AG09309 (cell line): ENCODE results near the genes GALNT3, SCN7A and LRP2.

- RRBS: no CpG with 5 or more reads among the region's 5 CpGs
Observed at GRCh38 chr2:164151620-164152014, 415.8 kb upstream of the FIGN start.

DNA sequence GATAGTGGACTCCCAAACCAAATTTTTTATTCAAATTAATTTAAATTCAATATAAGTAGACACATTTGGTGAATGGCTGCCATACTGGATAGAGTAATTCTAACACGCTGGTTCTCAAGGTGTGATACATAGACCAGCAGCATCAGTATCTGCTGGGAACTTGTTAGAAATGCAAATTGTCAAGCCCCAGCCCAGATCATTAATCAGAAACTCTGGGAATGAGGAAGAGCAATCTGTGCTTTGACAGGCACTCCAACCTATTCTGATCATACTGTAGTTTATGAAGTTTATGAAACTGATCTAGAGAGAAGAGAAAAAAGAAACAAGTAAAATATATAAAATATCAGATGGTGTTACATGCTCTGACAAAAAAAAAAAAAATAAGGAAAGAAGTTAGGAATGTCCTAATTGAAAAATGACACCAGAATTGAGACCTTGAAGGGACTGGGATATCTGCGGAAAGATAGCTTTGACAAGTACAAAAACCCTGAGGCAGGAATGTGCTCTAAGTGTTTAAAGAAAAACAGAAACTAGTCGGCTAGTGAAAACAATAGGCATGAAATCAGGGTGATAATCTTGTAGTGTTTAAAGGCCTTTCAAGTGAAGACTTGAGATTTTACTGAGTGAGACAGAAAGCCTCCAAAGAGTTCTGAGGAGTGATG, 107.6 kb downstream of the COBLL1 start:
- RRBS: no CpG with 5 or more reads among the region's 3 CpGs

DNA sequence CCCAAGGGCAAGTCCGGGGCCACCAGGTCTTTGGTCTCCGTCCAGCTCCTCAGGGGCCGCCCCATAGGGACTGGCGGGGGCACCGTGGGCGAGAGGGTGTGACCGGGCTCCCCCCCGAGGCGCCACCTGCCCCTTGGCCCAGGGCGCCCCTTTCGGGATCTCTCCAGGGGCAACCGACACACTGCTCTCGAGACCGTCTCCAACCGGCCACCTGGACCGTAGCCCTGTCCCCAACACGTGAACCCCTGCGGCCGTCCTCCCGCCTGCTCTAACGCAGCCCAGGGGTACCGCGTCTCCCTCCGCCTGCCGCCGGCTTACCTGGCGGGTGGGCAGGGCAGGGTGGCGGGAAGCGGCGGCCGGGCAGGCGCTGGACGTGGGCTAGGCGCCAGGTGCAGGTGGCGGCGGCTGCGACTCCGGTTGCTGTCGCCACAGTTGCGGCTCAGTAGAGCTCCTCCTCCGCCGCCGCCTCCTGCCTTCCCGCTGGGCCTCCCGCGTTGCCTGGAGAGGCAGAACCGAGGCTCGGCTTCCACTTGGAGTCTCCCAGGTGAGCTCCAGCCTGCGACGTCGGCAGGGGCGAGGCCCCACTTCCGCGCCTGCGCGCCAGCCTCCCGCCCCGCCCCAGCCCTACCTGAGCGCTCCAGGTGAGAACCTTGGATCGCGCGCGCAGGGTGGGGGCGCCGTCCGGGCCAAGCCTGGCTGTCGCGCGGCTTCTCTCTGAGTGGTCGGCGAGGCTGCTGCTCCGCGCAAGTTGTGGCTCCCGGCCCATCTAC, at the start of gene GALNT3:
Gene GALNT3, minus strand, starts transcription at position 551 of the 770 bp plus-strand sequence.
- RRBS: 2% methylated on average over 37 of the region's 74 CpGs

DNA sequence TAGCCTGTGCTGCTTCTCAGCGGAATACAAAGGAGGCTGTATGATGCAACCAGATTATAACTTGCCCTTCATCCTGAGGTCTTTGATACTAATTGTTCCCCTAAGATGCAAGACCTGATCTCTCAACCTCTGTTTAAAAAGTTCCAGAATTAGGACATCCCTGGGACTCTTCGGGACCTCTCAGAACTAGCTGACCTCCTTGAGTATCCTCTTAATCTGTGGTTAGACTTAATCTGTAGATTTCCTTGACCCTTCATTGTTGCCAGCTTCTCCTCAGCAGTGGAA, 8.1 kb downstream of the SCN7A start:
- RRBS: no CpG with 5 or more reads among the region's 2 CpGs

- RRBS: no CpG with 5 or more reads among the region's 24 CpGs
Observed at GRCh38 chr2:166493809-166494620, at the start of gene SCN7A. SCN7A (minus strand) TSS chr2:166494249.

GRCh38 chr2:167186863-167187689, 105.7 kb upstream of the B3GALT1 start:
- RRBS: no CpG with 5 or more reads among the region's 6 CpGs

DNA sequence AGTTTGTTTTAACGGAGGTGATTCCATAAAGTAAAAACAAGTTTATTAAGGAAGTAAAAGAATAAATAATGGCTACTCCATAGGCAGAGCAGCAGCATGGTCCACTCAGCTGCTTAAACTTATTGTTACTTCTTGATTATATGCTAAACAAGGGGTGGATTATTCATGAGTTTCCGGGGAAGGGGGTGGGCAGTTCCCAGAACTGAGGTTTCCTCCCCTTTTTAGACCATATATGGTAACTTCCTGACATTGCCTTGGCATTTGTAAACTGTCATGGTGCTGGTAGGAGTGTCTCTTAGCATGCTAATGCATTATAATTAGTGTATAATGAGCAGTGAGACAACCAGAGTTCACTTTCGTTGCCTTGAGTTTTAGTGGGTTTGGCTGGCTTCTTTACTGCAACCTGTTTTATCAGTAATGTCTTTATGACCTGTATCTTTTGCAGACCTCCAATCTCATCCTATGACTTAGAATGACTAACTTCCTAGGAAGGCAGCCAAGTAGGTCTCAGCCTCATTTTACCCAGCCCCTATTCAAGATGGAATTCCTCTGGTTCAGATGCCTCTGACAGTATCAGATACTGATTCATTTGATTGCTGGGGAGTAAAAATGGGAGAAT, 42.7 kb downstream of the B3GALT1 start:
- RRBS: no CpG with 5 or more reads among the region's 3 CpGs

DNA sequence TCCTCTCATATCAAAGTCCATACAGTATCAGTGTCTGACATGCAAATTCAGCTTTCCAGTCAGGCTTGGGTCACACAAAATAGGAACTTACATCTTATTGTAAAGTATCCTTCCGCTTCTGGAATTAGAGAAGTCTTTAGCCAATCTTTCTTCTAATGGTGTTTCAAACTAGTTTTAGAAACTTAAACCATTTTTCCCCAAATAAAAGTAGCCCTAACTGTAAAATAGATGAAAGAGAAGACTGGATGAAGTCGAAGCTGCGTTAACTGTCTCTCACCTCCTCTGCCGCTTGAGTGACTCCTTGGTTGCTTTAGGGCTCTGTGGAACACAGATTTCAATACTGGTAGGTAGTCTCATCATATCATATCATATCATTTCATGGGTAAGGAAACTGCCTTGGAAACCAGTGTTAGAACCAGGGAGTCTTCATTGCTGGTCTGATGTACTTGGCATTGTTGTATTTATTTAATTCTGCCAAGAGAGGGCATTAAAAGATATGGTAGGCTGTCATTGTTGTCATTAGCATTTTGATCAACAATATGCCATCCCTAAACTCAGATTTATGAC, 93.9 kb downstream of the B3GALT1 start:
- RRBS: no CpG with 5 or more reads among the region's 4 CpGs

DNA sequence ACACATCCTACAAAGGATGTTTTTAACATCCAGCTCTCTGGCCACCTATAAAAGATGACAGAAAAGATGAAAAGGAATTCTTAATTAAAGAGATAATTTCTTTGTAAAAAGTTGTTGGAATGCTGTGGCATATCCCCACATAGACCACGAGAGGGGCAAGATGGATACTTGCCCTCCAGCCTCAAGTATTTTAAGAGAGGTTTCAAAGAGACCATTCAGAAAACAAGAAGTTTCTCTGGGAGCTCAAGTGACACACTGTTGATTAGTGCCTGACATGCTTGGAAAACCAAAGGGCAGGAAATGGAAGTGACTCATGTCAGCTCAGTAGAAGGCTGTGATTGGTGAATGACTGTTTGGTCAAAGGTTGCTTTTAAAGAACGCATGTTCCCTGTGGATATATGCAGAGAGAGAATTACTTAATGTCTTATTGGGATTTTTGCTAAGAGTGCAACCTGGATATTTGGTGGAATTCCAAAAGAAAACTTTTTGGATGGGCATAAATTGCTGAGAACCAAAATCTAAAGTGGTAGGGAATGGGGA, 145.3 kb downstream of the B3GALT1 start:
- RRBS: no CpG with 5 or more reads among the region's 2 CpGs

DNA sequence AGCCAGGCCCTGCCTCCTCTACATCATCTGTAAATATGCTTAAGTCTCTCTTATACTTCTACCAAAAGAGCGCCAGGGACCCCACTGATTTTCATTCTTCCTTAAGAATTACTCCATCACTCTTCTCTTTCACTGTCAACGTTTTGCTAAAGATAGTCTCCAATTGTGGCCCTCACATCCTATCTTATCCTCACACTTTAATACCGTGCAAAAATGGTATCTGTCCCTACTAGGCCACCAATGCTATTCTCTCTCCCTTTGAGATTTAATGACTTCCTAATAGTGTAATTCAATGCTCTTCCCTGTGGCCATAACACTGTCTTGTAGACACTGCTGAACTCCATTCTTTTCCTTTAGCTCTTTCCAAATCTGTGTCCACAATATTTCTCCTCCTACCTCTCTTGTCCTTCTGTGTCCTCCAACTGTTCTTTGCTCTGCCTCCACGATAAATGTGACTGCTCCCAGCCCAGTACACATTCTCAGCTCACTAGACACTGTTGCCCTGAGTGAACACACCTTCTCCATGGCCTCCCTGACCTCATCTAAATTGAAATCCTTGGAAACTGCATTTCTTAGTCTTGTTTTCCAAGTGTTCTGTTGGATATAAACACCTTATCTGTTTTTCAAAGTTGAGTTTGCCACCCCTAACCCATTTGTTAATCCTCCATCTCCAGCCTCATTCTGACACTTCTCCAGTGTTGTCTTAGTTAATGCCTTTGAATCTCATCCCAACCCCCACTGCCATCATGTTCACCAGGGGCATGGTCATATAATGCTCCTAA, 165.0 kb downstream of the STK39 start:
- RRBS: no CpG with 5 or more reads among the region's 4 CpGs

DNA sequence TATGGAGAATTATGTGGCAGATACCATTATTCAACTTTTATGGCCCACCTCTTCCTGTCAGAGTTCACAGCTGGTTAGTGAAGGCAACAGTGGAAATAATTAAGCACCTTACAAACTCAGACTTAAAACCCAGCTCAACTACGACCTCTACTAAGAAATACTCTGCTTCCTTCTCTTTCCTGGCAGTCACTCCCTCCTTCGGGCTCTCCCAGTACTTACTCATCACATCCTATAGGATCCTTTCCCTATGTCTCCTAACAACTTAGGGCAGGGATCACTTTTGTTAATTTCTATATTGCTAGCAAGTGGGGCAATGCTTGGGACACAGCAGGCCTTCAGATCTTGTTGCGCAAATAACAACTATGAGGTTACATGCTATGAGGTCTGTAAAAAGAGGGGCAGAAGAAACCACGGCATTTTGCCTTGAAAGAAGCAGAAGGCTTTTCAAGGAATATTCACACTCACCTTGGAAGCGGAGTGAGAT, 2.3 kb downstream of the STK39 start:
- RRBS: no CpG with 5 or more reads among the region's 5 CpGs

- RRBS: no CpG with 5 or more reads among the region's 5 CpGs
Observed at GRCh38 chr2:168430023-168430489, 26.0 kb upstream of the CERS6 start.

DNA sequence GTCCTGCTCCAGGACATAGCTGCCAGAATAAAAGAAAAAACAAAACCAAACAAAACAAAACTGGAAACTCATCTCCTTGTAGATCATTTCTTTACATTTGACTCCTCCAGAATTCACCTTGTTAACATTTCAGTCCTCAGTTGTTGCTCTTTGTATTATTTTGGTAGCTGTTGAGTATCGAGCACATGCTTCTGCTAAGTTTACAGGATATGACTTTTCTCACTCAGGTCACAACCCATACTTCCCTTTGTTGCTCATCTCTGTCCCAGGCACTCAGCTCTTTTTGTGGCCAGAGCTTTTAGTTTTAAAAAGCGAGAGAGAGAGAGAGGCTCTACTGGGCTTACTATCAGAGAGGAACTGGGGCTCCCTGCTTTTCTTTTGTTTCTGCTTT, 34.3 kb downstream of the CERS6 start:
- RRBS: no CpG with 5 or more reads among the region's 2 CpGs

GRCh38 chr2:168802903-168803764, 697 bp downstream of the NOSTRIN start:
- RRBS: no CpG with 5 or more reads among the region's 5 CpGs

DNA sequence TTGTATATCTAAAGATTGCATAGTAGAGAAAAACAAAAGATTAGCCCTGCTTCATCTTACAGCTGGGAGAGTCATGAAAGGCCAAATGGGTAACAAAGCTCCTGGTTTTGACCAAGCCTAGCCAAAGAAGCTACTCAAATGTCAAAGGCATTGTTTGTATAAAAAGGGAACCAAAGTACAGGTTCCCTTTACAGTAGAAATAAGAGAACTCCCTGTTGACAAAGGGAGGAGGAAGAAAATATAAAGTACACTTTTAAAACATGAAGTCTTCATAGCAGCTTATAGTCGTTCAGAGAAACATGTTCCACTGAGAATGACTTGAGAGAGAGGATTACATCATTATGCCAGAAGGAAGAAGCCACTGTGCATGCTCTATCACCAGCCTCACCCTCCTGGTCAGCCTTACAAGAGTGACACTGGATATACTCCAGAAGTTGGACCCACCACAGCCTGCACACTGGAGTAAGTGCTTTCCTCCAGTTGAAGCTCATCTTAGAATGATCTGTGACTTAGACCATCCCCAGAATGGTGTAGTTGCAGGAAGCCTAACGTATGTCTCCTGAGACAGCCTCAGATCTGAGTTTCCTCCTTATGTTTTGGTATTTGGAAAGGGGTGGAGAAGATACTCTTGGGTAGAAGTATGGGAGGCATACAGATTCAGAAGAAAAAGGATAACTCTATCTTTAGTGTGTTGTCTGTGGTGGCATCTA, 2.4 kb upstream of the DHRS9 start:
- RRBS: no CpG with 5 or more reads among the region's 2 CpGs

- RRBS: 3% methylated on average over 12 of the region's 66 CpGs
Observed at GRCh38 chr2:169362293-169363022, at the start of gene LRP2. LRP2 (minus strand) TSS chr2:169362534.

- RRBS: no CpG with 5 or more reads among the region's 5 CpGs
Observed at GRCh38 chr2:169478394-169478858, 868 bp upstream of the BBS5 start.

DNA sequence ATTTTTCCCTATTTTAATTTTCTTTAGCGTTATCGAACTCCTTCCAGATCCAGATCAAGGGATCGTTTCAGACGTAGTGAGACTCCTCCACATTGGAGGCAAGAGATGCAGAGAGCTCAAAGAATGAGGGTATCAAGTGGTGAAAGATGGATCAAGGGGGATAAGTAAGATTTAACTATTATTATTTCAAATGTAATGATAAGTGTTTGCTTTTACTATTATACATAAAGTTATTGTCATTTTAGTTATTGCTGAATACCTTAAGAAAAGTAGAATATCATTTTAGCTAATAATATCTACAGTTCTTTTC, 51.9 kb downstream of the PPIG start:
- RRBS: no CpG with 5 or more reads among the region's 4 CpGs

- RRBS: no CpG with 5 or more reads among the region's 5 CpGs
Observed at GRCh38 chr2:169739834-169740258, 6.2 kb downstream of the KLHL23 start.